ENCODE measurements around a stretch of chr16.

GRCh38 chr16:81462383-81462953 lies 17.9 kb downstream of the CMIP start:
- RRBS, result no CpG with 5 or more reads among the region's 5 CpGs

GRCh38 chr16:81468030-81468763 lies 23.6 kb downstream of the CMIP start:
- RRBS, result no CpG with 5 or more reads among the region's 19 CpGs

- RRBS, result no CpG with 5 or more reads among the region's 18 CpGs
Measured at GRCh38 chr16:81469302-81470624, 25.2 kb downstream of the CMIP start.

- RRBS, result no CpG with 5 or more reads among the region's 16 CpGs
Measured at GRCh38 chr16:81487188-81487690, 42.6 kb downstream of the CMIP start.

DNA sequence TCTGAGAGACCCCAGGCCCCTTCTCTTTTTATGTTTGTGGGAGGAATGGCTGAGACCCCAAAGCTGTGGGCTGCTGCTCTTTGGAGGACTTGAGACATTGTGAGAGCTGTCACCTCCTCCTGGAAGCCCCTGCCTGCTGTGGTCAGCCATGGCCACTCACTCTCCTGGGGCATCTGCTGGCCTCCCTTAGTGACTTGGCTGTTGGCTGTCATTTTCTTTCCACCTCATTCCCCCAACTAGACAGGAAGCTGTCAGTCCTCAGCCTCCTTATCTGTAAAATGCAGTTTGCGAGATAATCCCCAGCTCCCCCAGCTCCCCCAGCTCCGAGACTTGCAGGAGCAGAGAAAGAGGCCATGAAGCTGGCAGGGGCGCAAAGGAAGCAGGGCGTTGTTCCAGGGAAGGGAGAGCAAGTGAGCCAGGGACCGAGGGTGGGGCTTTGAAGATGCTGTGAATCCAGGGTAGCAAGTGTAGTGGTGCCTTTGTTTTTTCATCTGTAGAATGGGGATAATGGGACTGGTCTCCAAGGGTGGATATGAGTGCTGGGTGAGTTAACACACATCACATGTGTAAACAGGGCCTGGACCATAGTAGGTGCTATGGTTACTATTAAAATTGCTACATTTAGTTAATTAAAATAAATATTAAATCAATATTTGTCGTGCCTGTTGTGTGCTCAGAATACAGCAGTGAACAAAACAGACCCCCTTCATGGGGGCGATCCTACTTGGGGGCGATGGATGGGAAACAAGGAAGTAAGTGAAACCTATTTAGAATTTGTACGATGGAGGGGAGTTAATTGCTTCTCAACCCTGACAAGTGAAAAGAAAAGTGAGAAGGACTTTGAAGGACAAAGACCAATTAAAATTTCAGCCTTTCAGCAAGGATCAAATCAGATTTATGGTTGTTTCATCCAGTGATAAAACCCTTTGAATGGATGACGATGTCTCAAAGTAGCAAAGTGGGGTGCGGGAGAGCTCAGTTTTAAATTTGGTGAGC lies 51.3 kb downstream of the CMIP start:
- RRBS, result no CpG with 5 or more reads among the region's 11 CpGs

DNA sequence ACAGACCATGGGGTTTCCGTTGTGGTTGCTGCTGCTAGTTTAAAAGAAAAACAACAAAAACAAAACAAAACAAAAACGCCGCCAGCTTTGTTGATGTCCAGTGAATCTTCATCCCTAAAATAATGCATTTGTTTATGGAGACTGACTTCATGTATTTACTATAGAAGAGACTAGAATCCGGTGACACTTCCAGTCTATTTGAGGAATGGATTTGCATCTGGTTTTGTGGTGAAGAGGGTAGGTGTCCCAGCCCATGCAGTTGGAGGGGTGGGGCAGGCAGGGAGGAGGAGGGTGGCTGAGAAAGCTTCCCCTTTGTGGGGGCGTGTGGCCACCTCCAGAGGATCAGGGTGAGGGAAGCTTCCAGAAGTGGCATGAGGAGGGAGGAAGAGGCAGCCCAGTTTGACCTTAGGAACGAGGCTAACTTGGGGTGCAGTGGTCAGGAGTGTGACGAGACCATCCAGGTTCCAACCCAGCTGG lies 69.4 kb downstream of the CMIP start:
- RRBS, result no CpG with 5 or more reads among the region's 7 CpGs

GRCh38 chr16:81521976-81522874 lies 77.6 kb downstream of the CMIP start:
- RRBS, result no CpG with 5 or more reads among the region's 11 CpGs

DNA sequence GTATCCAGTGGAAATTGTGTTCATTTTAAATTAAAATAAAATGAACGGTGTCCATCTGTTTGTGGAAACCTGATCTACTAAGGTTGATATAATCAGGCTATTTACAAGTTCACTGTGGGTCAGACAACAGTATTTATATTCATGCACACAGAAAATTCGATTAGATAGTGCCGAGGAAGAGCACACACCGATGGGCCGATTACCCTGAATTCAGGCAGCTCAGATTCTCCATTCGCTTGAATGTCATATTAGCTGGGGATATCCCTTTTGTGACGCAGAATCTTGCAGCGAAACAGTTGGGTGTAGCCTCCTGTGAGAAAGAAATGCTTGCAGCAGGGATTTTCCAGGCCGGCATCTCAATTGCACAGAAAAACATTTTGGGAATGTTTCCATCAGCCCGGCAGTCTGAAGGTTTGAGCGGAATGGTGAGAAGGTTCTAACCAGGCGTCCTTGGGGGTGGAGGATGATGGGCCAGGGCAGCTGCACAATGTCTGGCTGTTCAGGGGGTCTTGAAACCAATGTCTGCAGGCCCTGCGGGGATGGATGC lies 94.3 kb downstream of the CMIP start:
- RRBS, result no CpG with 5 or more reads among the region's 13 CpGs

GRCh38 chr16:81589853-81590212 lies 145.2 kb downstream of the CMIP start:
- RRBS, result 97% methylated on average over 3 of the region's 10 CpGs

DNA sequence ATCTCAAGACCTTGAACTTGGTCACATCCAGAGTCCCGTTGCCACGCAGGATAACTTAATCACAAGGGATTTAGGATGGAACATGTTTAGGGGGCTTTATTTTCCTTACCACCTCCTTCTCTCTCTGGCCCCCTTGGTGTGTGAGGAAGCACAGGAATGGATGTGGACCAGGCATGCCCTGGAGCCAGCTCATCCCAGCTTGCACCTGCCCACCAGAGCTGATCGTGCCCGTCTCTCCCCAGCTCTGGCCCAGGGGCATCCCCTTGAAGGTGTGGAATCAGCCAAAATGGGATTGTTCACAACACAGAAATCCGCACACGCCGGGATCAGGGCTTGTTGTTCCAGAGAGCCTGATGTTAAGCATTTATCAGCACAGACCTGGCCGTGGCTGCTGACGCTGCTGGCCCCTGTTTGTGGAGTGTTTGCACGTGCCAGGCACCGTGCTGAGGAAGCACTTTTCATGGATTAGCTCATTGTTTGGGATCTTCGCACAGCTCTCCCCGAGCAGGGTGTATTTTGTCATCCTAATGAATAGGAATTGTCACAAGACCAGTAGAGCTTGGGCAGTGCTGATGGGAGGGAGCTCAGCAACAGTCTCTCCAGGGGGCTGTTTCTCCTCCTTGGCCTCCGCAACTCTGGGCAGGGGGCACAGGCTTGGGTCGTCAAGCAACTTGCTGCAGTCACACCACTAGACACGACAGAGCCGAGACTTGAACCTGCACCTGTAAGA lies 160.5 kb upstream of the PLCG2 start:
- RRBS, result no CpG with 5 or more reads among the region's 17 CpGs

DNA sequence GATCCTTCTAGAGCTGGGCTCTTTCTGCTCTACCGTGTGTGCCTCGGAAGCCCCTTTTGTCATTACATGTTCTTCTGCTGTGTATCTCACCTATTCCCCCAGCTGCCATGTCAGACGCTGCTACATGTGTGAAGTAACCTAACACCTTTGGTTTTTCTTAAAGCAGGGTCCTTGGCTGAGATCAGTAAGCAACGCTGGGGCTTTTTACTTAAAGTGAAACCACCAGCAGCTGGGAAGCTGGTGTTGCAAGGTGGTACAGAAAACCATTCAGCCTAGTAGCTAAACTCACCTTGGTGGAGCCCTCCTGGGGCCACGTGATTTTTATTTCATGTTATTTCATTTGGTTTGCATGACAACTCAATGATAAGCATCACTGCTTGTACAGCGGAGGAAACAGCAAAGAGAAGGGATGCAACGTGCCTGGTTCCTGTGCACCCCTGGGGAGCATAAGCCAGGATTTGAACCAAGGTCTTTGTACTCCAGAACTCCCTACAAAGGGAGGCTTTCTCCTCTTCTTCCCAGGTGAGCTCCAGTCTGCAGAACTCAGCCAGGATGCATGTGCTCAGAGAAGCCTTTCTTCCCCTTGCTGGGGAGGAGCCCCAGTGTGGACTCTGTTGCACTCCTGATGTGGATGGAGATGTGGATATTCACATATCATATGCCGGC lies 62.7 kb downstream of the PLCG2 start:
- RRBS, result no CpG with 5 or more reads among the region's 8 CpGs

DNA sequence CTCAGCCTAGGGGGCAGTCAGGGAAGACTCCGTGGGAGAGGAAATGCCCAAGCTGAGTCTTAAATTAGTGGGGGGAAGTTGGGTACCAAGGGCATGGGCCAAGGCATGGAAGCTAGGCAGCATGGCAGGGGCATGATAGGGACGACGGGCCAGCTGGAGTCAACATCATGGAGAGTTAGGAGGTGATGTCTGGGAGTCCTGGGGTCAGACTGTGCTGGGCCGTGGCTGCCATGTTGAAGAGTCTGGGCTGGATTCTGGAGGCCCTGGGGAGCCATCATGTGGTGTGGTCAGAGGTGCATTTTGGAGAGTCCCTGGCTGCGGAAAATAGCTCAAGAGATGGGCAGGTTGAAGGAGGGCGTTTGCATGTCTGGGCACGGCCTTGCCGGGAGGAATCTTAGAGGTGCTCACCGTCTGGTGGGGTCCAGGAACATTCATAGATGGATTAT lies 85.2 kb downstream of the SDR42E1 start:
- RRBS, result no CpG with 5 or more reads among the region's 9 CpGs

GRCh38 chr16:82138699-82139083 lies 31.3 kb downstream of the MPHOSPH6 start:
- RRBS, result no CpG with 5 or more reads among the region's 7 CpGs

DNA sequence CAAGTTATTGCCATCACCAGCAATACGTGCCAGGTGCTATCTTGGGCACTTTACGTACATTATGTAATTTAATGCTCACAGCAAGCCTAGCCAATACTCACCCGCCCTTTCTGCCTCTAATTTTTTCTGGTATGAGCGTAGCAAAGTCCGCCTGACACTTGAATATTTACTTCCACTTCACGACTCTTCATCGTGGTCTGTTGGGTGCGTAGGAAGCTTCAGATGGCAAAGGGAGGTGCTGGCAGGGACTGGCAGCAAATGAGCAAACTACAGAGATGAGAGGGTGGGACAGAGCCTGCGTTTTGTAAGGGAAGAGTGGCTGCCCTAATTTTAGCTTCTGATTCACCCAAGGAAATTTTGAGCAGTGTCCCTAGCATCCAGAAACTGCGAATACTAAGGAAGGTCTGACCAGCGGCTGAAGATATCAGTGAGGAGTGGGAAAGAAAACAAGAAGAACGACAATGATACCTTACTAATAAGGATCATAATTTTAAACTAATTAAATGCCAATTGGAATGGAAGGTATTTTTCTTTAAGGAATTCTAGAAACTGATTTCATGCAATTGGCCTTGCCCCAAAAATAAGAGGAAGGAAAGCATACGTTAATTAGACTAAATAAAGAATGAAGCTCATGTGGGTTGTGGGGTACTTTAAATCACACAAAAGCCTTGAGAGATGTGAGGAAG lies 41.9 kb upstream of the CDH13 start:
- RRBS, result no CpG with 5 or more reads among the region's 13 CpGs

DNA sequence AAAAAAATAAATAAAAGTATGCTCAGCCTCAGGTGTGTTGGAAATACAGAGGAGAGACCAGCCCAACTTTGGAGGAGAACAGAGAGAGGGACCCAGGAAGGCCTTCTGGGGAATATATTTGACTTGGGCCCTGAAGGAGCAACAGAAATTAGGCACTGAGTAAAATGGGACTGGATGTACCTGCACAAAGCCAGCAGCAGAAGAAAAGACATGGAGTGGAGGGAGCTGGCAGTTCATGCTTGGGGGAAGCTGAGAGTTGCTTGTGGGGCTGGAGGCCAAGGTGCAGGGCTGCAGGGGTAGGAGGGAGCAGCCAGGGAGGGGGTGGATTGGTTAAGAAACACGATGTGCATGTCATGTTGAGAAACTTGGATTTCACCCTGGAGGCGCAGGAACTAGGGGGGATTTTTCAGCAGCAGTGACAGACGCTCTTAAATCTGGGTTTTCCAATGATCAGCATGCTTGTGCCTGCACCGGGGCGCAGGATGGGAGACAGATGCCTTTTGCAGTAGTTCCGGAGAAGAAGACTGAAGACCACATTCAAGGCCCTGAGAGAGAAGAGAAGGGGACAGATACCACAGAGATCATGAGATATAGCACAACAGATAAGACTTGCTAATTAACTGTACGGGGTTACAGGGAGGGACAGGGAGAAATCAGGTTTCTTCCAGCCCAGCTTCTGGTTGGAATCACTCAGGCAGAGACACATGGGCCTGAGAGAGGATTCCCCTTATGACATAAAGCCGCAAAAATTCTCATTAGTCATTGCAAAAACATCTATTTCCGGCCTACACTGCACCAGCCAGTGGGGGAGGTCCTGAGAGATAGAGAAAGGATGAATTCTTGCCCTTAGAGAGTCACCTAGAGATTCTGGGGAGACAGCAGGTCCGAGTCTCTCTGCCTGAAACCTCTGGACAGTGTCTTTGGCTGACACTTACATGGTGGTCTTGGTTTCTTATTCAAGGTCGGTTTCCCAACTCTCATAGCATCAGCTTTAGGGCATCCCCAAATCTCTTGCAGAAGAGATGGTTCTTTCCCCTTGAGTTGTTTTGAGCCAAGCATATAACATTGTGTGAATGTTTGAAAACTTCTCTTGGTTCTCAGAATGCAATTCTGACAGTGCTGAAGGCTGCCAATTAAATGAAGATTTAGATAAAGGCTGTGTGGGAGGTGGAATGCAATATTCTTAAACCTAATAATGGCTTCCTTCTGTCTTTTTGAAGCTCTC lies 27.0 kb downstream of the CDH13 start:
- RRBS, result no CpG with 5 or more reads among the region's 11 CpGs

- RRBS, result no CpG with 5 or more reads among the region's 5 CpGs
Measured at GRCh38 chr16:82735501-82736081, 108.8 kb downstream of the CDH13 start.

DNA sequence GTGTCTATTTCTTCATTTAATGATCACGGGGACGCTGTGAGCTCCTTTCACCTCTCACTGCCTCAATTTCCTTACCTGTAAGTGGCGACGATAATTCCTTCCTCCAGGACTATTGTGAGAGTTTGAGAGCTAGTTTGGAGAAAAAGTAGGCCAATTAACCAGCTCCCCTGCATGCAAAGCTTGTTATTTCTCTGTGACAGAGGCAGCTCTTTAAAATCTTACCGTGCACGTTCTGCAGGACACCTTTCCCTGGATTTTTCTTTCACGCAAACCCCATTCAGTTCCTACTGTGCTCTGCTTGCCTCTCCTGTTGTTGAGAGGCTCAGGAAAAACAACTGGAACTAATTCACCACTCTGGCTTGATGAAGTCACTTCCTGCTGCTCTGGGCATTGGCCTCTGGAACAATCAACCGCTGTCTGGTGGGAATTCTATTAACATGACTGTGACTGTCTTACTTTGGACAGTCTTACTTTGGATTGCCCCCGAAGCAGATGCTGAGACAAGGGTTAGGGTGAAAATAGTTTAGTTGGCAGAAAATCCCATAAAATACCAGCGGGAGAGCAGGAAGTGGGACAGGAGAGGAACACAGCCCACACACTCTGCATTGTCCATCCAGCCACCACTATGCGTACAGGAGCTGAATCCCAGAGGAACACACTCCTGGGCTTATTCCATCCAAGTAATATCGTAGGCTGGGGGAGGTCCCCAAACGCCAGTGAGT lies 90.0 kb upstream of the HSBP1 start:
- RRBS, result no CpG with 5 or more reads among the region's 13 CpGs

DNA sequence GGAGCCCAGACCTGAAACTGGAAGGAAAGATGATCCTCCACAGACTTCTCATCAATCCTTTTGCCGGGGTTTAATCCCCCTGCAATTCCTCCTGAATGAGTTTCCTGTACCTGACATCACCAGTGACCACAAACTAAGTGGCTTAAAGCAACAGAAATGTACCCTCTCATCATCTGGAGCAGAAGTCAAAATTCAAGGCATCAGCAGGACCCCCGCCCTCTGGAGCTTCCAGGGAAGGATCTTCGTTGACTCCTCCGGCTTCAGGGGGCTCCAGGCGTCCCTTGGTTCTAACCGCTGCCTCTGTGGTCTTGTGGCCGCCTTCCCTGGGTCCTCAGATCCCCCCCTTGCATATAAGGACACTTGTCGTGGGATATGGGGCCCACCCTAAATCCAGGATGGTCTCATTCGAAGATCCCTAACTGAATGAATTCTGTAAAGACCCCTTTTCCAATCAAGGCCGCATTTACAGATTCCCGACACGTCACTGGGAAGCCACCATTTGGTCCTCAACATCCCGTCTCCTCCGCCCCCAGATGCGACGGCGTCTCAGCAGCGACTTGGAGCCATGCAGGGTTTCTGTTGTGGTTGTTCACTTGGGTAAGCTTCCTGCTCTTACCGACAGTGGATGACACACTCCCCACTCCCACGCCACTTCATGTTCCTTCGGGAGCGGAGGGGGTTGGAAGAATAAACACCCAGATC lies 19.4 kb upstream of the OSGIN1 start:
- RRBS, result 11% methylated on average over 1 of the region's 22 CpGs

DNA sequence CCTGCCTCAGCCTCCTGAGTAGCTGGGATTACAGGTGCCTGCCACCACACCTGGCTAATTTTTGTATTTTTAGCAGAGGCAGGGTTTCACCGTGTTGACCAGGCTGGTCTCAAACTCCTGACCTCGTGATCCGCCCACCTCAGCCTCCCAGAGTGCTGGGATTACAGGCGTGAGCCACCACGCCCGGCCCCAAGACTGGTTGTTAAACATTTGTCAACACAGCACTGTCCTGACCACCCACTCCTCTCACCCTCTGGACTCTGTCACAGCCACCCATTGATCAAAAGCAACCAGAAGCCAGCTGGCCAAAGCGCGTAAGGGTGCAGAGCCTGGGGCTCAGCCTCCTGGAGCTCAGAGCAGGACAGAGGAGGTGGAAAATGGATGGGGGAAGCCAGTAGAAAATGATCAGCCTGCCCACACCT lies 14.9 kb upstream of the OSGIN1 start:
- RRBS, result no CpG with 5 or more reads among the region's 8 CpGs

GRCh38 chr16:83943351-83944243 lies 9.4 kb upstream of the OSGIN1 start:
- RRBS, result no CpG with 5 or more reads among the region's 15 CpGs

All from HTR-8/SVneo (cell line).